ENCODE measurements around a stretch of chr2.

DNA sequence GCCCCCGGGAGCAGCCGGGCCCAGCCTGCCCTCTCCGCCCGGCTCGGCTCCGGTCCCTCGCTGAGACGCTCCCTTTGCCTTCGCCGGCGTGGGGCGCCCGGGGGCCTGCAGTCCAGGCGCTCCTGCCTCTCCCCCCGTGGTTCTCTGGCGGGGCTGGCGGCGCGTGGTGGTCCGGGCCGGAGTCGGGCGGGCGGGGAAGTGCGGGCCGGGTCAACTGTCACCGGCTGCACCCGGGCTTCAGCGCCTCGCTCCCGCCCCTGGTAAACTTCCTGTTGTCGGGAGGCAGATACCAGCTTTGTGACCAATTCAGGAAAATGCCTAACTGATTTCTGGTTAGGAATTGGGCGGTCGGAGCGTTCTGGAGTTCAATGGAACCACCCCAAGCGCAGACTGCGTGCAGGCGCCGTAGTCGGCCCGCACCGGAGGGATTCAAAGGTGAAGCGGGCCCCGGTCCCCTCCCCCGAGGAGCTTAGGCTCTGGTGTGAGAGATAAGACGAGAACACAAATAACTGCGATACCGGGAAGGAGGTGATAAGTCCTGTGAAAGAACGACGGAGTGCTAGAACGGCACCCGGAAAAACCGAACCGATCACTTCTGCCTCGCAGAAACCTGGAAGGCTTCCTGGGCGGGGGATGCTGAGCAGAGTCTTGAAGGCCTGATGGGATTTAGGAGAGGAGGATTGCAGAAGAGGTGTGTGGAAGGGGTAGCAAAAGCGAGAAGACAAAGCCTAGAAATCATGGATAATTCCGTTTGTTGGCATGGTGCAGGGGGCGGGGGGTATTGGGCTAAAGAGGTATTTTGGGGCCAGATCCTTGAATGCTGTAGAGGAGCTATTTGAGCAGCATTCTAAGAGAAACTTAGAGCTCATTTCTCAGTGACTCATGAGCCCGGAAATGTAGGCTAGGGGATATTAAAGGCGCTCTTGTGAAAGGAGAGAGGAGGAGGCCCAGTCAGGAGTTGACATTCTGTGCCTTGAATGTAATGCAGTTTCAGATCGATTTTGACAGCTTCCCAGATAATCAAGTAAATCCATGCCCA, 1.0 kb downstream of the CAB39 start:
- RRBS, result 4% methylated on average over 14 of the region's 62 CpGs

DNA sequence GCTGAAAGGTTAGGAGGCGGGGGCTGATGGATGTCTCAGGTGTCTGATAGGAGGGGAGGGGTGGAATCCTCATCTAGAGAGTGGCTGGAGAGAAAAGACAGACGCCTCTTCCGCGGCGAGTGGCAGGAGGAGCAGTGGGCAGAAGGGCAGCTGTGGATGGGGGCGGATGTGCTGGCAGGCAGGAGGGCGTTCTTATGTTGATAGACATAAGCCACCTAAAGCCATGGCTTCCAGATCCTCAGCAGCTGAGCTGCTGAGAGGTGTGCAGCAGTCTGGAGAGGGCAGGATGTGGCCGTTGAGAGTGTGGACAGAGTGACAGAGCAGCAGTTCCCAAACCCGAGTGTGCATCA, 3.2 kb upstream of the ITM2C start:
- RRBS, result no CpG with 5 or more reads among the region's 9 CpGs

- RRBS, result 4% methylated on average over 12 of the region's 41 CpGs
Observed at GRCh38 chr2:230865164-230865814, 547 bp downstream of the ITM2C start.

- RRBS, result 22% methylated on average over 2 of the region's 12 CpGs
Observed at GRCh38 chr2:230867882-230868513, 3.3 kb downstream of the ITM2C start.

DNA sequence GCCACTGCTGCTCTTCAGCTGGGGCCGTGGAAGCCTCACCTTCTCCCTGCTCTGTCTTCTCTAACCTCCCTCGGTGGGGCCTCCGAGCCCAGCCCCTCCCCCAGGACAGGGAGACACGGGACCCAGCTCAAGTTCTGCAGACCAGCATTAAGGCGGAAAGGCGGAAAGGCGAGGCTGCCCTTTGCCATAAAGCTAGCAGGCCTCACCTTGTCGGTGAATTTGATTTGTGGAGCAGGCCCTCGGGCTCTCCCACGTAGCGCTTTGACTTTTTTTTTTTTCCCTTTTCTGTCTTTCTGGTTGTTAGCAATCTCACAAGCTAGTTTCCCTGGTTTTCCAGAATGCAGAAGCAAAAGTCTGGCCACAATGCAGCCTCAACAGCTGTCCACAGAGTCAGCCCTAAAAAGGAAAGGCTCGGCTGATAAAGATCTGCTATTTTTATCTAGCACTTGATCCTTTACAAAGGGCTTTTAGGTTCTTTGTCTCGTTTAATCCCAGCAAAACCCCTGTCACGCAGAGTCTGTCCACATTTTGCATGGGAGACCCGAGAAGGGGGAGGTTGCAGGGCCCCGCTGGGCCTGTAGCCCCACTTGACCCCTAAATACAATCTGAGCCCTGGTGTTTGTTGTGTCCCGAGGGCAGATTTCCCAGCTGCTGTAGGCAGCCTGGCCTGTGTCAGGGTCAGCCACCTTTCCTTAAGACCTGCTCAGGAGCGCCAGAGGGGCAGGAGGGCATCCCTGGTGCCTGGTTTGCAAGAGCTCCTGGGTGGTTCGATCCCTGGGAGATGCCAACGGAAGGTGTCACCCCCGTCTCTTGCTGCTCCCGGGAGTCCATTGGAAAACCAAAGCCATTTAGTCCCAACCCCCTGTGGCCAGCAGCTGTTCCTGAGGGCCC, 6.1 kb downstream of the ITM2C start:
- RRBS, result no CpG with 5 or more reads among the region's 22 CpGs

DNA sequence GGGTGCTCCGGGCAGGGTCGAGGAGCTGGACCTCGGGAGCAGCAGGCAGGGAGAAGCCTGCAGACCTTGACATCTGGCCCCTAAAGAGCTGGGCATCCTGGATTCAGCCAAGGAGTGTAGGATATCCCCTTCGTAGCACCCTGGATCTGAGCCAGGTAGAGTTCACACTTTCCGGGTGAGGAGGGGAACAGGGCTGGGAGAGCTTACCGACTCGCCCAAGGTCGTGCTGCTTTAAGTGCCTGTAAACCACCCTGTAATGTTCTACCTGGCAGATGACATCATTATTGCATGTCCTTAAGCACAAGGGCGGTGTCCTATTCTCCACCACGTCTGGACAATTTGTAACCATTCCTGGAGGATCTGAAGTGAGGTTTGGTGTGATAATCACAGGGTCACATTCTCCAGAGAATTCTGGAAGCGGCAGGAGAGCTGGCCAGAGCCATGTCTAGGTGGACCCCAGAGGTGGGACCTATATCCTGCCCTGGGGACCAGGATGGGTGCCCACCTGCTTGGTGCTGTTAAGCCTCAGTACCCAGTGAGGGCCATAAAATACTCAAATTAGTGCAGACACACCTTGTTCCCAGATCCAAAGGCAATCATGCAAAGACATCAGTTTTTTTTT, 14.7 kb downstream of the ITM2C start:
- RRBS, result no CpG with 5 or more reads among the region's 11 CpGs

- RRBS, result no CpG with 5 or more reads among the region's 6 CpGs
Observed at GRCh38 chr2:230895610-230896396, 29.2 kb downstream of the GPR55 start.

- RRBS, result 10% methylated on average over 21 of the region's 32 CpGs
Observed at GRCh38 chr2:230987006-230987614, 8.8 kb upstream of the SPATA3 start.

- RRBS, result no CpG with 5 or more reads among the region's 2 CpGs
Observed at GRCh38 chr2:231222496-231222828, 24.0 kb downstream of the ARMC9 start.

GRCh38 chr2:231299347-231299921, 96.1 kb upstream of the B3GNT7 start:
- RRBS, result no CpG with 5 or more reads among the region's 7 CpGs

GRCh38 chr2:231394370-231395072, 989 bp upstream of the B3GNT7 start:
- RRBS, result no CpG with 5 or more reads among the region's 13 CpGs

GRCh38 chr2:231399833-231400814, 4.6 kb downstream of the B3GNT7 start:
- RRBS, result no CpG with 5 or more reads among the region's 13 CpGs

GRCh38 chr2:231411656-231412773, 16.5 kb downstream of the B3GNT7 start:
- RRBS, result 5% methylated on average over 40 of the region's 72 CpGs

GRCh38 chr2:231425242-231425683, 29.8 kb downstream of the B3GNT7 start:
- RRBS, result no CpG with 5 or more reads among the region's 7 CpGs

DNA sequence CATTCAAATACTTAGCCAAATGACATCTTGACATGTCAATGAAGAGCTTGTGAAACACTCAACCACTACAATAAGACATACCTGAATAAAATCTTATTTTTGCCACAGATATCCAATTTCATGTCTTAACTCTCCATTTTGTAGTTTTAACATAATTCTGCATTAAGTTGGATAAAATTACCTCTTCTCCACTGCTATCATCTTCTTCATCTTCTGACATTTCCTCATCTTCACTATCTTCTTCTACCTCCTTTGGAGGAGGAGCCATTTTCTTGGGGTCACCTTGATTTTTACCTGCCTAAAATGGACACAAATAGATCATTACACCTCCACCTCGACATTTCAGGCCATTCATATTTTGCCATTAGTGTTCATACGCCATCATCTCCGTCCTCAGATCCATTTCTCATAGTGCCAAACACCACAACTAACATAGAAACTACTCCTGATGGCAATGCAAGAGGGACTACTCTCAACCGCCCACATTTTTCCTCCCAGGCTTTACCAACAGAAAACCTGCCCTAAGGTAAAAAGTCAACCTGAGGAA, 1.2 kb downstream of the NCL start:
- RRBS, result no CpG with 5 or more reads among the region's 4 CpGs

- RRBS, result no CpG with 5 or more reads among the region's 9 CpGs
Observed at GRCh38 chr2:231664750-231665326, 43.5 kb upstream of the PTMA start.

- RRBS, result no CpG with 5 or more reads among the region's 8 CpGs
Observed at GRCh38 chr2:231985597-231986190, 24.2 kb downstream of the DIS3L2 start.

DNA sequence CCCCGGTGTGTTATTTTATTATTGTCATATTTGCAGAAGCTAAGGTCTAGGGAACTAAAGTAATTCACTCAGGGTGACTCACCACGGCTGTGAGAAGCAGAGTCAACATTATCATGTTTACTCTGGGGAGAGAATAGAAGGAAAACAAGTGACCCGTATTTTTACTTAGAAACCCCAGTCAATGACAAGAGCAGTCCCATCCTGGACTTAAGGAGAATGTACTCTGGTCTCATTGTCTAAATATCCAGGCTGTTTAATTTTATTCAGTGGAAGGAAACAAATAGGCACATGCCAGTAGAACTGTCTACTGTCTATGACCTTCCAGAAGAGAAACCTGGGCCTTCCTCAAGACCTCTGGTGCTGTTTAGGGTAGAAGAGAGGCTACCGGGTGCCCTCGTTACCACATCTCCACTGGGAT, 77.4 kb upstream of the ALPP start:
- RRBS, result no CpG with 5 or more reads among the region's 5 CpGs

DNA sequence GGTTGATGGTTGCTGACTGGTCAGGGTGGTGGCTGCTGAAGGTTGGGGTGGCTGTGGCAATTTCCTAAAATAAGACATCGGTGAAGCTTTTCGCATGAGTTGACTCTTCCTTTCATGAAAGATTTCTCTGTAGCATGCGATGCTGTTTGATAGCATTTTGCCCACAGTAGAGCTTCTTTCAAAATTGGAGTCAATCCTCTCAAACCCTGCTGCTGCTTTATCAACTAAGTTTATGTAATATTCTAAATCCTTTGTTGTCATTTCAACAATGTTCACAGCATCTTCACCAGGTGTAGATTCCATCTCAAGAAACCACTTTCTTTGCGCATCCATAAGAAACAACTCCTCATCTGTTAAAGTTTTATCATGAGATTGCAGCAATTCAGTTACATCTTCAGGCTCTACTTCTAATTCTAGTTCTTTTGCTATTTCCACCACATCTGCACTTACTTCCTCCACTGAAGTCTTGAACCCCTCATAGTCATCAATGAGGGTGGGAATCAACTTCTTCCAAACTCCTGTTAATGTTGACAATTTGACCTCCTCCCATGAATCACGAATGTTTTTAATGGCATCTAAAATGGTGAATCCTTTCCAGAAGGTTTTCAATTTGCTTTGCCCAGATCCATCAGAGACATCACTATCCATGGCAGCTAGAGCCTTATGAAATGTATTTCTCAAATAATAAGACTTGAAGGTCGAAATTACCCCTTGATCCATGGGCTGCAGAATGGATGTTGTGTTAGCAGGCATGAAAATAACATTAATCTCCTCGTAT, 2.0 kb downstream of the TIGD1 start:
- RRBS, result no CpG with 5 or more reads among the region's 7 CpGs

DNA sequence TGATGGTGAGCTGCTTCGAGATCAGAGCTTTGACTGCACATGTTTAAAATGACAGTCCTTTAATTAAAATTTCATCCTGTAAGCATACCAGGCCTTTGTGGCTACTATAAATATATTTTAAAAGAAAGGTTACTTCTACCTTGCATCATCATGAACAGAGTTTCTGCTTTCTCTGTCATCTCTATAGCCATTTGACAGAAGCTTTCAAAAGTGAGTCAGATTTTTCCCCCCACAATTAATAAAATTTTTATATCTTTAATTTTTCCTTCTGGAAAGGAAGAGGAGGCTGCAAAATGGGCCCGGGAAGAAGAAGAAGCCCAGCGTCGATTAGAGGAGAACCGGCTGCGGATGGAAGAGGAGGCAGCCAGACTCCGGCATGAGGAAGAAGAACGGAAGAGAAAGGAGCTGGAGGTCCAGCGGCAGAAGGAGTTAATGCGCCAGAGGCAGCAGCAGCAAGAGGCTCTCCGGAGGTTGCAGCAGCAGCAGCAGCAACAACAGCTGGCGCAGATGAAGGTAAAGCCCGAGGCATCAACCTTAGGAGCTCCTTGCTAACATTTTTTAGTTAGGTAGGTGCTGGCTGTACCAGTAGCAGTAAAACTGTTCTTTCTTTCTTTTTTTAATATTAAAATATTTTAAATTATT, 37.4 kb upstream of the SNORC start:
- RRBS, result 97% methylated on average over 7 of the region's 13 CpGs